GM19239 (cell line): ENCODE measurements around a stretch of chr7.

GRCh38 chr7:4764270-4765098 lies 10.9 kb upstream of the AP5Z1 start:
- RRBS: no CpG with 5 or more reads among the region's 45 CpGs

GRCh38 chr7:4766467-4767486 lies 8.6 kb upstream of the AP5Z1 start:
- RRBS: 94% methylated on average over 2 of the region's 40 CpGs

GRCh38 chr7:4782690-4783553 lies 7.5 kb downstream of the AP5Z1 start:
- RRBS: 95% methylated on average over 8 of the region's 37 CpGs

DNA sequence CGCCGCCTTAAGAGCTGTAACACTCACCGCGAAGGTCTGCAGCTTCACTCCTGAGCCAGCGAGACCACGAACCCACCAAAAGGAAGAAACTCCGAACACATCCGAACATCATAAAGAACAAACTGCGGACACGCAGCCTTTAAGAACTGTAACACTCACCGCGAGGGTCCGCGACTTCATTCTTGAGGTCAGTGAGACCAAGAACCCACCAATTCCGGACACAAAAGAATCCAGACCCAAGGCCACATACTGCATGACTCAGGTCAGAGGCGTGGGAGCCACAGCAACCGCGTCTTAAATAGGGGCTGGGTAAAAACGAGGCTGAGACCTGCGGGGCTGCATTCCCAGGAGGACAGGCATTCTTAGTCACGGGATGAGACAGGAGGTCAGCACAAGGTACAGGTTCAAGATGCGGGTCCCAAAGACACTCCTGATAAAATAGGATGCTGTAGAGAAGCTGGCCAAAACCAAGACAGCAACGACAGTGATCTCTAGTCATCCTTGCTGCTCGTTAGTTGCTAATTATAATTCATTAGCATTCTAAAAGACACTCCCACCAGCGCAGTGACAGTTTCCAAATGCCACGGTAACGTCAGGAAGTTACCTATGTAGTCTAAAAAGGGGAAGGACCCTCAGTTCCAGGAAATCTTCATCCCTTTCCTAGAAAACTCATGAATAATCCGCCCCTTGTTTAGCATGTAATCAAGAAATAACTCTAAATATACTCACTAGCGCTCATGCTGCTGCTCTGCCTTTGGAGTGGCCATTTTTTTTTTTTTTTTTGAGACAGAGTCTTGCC lies 19.3 kb downstream of the AP5Z1 start:
- RRBS: no CpG with 5 or more reads among the region's 29 CpGs

DNA sequence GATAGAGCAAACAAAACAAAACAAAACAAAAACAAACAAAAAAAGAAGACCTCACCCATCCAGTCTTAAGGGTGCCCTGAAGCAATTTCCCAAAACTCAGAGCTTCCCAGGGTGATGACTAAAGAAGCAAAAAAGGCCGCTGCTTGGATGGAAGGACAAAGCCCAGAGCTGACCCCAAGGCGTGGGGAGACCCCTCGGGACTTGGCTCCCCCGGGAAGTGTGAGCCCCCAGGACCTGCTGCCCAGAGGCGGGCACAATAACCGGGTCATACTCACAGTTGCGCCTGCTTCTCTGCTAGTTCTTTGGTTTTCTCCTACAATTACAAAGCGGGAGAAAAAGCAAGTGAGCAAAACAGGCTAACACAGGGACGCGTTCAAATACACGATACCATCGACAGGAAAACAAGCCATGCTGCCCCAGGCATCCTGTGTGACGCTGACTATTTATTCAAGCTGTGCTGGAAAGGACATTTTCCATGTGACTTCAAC lies 29.9 kb downstream of the PAPOLB start:
- RRBS: 71% methylated on average over 3 of the region's 13 CpGs

DNA sequence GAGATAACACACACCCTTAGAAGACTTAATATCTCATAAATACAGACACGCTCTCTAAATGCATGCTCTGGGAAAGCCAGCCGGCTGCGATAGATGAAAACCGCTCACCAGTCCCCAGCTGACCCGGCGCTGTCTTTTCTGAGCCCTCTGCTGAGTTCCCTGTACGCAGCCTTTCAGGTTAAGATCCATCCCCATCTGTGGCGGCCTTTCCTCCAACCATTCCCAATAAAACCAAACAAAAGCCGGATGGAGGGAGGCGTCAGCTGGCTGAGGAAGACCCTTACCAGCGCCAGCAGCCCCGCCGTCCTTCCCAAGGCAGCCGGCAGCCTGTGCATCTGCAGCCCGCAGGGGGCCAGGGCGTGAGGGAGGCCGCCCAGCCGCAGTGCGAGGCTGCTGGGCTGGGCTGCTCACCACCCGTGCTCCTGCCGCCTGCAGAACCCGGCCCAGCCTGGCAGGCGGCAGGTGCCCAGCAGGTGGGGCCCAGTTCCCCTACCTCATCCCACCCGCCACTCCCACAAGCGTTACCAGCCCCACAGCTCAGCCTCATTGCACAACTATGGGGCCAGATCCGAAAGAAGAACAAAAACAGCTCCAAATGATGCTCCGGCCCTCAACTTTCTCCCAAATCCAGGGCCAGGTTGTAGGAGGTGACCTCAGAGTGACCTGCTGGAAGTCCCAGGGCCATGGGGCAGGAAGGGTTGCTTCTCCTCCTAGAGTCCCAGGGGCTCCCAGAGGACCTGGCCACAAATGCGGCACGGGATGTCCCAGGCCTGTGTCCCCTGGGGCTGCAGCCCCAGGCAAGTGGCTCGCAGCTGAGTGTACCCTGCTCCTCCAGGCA lies 23.9 kb downstream of the PAPOLB start:
- RRBS: 60% methylated on average over 6 of the region's 30 CpGs

GRCh38 chr7:4842156-4842864 lies 19.5 kb downstream of the PAPOLB start:
- RRBS: no CpG with 5 or more reads among the region's 24 CpGs

GRCh38 chr7:5203072-5203464 lies 13.0 kb downstream of the WIPI2 start:
- RRBS: no CpG with 5 or more reads among the region's 9 CpGs

DNA sequence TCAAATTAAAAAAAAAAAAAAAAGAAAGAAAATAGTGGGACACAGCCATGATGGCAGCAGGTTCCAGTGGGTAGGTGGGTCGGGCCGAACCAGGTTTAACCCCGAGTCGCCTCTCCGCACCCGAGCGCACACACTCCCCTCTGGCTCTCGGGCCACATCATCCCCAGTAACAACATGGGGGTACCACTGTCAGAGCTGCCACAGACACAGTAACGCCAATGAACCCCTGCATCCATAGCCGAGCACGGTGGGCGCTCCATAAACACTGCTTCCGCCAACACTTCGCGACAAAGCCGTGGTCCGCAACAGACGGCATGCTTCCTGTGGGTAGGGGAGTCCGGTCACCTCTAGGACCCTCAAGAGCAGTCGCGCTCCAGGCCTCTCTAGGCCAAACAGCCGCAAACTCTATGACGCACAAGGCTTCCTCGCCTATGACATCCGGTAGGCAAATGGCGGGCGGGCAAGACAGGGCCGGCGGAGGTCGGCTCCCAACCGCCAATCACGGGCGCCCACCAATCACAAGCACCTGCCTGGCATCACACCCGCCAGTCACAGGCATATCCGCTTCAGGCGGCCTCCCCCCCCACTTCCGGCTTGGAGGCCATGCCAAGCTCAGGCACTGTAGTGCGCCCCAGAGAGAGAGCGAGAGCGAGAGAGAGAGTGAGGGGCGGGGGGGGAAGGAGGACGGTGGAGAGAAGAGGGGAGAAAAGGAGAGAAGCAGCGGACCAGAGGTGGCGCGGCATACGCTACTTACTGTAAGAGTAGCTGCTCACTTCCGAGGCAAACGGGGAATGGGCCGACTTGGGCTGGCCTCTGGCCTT lies 67.3 kb downstream of the TNRC18 start:
- RRBS: 94% methylated on average over 6 of the region's 49 CpGs

GRCh38 chr7:5423969-5424949 lies 625 bp upstream of the TNRC18 start:
- RRBS: no CpG with 5 or more reads among the region's 67 CpGs

DNA sequence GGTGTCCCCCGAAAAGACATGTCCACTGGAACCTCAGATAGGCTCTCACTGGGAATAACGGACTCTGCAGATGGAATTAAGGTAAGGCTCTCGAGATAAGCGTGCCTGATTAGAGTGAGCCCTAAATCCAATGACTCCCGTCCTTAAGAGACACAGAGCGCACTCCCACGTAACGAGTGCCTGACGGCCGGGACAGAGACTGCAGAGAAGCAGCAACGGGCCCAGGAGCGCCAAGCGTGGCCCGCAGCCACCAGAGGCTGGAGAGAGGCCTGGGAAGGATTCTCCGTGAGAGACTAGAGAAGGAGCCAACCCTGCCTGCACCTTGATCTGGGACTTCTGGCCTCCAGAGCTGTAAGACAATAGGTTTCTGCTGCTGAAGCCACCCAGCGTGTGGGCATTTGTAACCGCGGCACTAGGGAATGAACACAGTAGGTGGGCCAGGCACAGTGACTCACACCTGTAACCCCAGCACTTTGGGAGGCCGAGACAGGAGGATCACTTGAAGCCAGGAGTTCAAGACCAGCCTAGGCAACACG lies 20.1 kb upstream of the TNRC18 start:
- RRBS: no CpG with 5 or more reads among the region's 20 CpGs

DNA sequence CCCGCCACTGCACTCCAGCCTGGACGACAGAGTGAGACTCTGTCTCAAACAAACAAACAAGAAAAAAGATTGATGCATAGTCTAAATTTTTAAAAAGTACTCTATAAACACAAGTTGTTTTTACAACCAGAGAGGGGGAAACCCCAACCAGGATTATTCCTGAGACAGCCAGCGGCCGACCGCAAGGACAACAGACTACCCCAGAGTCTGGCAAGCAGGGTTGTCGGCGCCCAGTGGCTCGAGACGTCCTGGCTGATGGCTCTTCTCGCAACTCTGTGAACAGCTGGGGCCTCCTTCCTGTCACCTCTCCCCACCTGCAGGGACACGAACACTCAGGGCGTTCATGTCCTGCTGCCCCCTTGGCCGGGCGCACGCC lies 23.7 kb downstream of the FBXL18 start:
- RRBS: no CpG with 5 or more reads among the region's 15 CpGs

DNA sequence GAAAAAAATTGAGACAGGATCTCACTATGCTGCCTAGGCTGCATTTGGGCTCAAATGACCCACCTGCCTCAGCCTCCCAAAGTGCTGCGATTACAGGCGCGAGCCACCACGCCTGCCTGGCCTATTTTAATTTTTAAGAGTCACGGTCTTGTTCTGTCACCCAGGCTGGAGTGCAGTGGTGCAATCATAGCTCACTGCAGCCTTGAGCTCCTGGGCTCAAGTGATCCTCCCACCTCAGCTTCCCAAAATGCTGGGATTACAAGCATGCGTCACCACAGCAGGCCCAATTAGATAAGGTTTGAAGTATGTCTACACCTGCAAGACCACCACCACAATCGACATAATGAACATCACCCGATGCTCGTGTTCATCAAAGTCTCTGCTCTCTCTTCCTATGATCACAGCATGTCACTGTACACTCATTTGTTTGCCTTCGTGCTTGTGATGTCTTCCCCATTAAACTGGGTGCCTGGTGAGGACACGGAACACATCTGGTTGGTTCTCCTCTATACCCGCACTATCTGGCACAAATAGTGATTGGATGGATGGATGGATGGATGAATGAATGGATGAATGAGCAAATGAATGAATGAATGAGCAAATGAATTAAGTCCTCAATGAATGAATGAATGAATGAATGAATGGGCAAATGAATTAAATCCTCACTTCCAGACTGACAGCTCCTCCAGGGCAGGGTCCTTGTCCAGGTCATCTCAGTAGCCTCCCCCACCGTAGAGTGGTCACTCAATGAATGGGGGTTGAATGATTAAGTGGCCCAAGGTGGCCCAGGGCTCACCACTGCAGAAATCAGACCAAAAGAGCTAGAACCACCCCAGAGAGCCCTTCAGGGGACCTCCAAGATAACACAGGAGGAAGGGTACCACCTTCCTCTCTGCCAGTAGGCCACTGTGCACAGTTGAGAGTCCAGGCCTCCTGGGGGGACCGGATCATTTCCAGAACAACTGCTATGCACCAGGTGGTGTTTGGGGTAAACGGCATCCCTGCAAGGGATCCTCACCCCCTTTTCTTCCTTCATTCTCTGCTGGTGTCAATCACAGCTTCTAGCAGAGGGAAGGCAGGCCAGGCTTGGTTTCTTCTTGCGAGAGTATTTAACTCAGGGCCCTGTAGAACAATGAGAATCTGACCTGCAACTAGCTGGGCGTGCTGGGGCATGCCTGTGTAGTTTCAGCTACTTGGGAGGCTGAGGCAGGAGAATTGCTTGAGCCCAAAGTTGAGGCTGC lies 4.9 kb downstream of the ACTB start:
- RRBS: no CpG with 5 or more reads among the region's 17 CpGs

DNA sequence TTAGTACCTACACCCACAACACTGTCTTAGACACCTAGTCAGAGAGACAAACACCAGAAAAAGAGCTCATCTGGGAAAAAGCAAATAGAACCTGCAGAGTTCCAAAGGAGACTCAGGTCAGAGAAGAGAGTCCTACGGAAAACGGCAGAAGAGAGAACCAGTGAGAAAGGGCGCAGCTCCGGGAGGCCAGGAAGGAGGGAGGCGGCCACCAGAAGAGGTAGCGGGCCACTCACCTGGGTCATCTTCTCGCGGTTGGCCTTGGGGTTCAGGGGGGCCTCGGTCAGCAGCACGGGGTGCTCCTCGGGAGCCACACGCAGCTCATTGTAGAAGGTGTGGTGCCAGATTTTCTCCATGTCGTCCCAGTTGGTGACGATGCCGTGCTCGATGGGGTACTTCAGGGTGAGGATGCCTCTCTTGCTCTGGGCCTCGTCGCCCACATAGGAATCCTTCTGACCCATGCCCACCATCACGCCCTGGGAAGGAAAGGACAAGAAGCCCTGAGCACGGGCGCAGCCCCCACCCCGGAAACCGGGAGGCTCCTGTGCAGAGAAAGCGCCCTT lies 1.4 kb downstream of the ACTB start:
- RRBS: 1% methylated on average over 2 of the region's 24 CpGs

DNA sequence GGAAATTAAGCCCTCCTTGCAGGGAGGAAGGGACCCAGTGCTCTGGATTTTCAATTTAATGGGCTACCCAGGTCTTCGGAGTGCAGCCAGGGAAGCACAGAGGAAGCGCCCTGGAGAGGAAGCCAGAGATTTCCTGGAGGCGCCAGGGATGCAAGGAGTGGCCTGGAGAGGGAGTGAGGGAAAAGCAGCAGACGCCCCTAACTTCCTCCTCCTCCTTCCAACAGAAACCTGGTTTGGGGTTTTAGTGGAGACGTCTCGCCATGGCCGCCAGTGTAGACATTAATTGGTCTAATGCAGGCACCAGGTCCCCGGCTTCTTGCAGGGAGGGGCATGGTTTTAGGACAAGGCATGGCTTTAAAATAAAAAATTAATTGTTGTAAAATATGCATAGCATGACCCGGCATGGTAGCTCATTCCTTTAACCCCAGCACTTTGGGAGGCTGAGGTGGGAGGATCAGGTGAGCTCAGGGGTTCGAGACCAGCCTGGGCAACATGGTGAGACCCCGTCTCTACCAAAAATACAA lies 11.4 kb upstream of the FSCN1 start:
- RRBS: 84% methylated on average over 2 of the region's 11 CpGs

GRCh38 chr7:5633979-5634687 lies 41.5 kb downstream of the FSCN1 start:
- RRBS: no CpG with 5 or more reads among the region's 9 CpGs

DNA sequence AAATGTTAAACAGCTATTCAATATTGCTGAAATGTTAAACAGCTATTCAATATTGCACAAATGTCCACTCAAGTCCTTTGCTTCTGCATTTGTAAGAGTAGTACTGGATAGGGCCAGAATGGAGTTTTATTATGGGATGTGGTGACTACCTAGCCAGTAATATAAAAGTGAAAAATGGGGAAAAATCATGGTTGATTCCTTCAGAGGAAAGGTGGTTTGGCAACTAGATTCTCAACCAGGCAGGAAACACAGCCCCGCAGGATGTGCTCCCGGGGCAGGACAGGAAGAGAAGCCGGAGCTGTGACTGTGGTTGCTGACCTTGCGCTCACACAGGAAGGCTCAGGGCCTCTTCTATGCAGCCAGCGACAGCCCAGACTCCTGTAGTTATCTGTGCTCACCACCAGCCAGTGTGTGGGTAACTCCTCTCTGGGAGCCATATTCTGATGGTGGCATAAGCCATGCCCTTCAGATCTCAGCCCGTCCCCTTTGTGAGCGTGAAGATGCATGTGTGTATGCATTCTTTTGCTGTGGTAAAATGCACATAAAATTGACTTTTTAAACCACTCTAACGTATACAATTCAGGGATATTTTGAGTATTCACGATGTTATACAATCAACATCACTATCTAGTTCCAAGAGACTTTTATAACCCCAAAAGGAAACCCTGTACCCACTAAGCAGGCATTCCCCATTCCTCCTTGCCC lies 50.7 kb downstream of the FSCN1 start:
- RRBS: no CpG with 5 or more reads among the region's 9 CpGs

DNA sequence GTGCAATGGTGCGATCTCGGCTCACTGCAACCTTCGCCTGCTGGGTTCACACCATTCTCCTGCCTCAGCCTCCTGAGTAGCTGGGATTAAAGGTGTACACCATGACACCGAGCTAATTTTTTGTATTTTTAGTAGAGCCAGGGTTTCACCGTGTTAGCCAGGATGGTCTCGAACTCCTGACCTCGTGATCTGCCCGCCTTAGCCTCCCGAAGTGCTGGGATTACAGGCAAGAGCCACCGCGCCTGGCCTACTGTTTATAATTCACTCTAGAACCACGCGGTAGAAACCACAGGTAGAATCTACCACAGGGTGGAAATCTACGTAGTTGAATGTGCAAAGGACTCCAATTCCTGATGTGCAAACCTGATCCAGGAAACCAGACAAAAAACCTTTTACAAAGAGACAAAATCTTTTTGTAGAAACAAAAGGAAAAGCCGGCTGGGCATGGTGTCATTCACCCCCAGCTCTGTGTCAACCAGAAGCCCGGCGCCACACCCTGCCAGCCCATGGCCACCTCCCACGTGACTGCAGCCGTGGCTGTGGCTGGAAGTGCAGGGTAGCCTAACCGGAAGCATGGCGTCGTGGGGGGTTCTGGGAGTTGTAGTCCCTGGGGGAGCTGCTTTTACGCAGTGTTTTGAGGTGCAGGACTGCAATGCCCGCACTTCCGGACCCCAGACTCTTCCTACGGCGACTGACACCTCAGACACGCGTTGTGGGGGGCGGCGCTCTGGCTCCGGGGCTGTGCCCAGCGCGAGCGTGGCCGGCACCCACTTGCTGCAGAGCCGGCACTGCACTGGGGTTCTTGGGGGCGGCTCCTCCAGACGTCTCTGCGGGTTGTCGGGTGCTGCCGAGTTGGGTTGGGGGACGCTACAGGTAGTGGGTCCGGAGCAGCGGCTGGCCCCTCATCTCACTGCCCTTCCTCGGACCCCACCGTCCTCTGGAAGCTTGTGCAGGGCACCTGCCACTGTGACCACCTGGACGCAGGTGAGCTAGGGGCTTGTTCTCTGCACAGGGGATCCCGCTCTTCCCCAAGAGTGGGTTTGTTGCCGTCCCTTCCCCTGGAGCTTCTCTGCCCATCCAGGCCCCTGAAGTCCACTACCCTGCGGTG lies 41.4 kb upstream of the RNF216 start:
- RRBS: 3% methylated on average over 16 of the region's 51 CpGs

DNA sequence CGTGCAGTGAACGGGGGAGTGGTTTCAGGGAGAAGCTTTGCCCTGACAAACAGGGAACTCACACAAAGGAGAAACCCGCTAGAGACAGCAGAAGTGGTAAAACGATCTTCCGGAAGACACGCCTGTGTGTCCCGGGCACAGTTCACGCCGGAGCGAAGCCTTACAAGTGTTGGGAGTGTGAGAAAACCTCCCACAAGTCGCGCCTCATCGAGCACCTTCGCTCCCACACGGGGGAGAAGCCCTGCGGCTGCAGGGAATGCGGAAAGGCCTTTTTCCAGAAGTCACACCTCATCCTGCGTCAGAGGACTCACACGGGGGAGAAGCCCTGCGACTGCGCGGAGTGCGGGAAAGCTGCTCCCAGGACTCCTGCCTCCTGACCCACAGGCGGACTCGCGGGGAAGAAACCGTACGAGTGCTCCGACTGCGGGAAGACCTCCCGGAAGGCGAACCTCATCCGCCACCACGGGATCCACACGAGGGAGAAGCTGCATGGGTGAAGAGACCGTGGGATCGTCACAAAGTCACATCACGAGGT lies 33.3 kb upstream of the OCM start:
- RRBS: no CpG with 5 or more reads among the region's 38 CpGs